Caco-2 (cell line): ENCODE data around the gene IRX3.

GRCh38 chr16:51152188-51152841 lies 1.2 kb upstream of the SALL1 start:
- PRO-cap, result no peak
- RRBS, result 91% methylated on average over 21 of the region's 58 CpGs

DNA sequence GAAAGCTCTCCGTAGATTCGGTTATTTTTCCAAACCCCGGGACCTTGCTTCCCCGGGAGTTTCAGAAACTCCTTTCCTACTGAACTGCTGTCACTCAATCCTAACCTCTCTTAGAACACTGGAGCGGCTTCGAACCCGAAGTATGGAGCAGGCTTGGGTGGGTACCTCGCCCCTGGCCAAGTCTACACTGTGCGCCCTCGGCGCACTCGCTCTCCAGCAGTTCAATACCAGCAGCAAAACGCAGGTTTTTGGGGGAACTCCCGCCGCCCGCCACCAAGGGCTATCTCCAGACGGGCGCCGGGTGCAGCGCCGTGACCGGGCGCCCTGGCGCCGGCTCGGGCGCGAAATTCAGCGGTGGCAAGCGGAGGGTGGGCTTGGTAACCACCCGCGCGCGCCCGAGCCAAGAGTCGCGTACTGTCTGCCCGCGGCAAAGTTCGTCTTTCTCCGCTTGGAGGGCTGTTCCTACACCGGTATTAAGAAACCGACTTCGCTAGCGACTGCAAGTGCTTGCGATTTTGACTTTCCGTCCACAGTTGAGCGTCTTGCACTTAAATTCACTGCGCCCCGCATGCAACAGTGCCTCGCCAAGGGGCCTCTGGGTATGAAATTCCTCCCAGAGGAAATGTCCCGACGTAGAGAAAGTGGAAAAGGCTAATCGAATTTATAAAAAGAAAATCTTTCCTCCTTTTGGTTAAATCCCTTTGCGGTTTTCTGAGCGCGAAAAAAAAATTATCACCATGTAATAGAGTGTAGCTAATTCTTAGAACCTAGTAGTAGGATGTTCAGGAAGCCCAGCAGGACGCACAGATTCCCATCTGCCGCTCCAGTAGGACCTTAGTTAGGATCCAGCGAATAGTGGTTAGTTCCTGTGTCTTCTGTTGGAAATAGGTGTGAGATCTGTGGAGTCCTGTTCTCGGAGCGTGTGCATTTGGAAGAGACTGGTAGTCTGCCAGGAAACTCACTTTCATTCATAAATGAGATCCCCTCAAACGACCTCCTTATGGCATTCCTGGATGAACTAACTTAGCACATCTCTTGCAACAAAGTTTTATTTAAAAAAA lies 5.0 kb upstream of the SALL1 start:
- PRO-cap, result no peak
- RRBS, result no CpG with 5 or more reads among the region's 63 CpGs

DNA sequence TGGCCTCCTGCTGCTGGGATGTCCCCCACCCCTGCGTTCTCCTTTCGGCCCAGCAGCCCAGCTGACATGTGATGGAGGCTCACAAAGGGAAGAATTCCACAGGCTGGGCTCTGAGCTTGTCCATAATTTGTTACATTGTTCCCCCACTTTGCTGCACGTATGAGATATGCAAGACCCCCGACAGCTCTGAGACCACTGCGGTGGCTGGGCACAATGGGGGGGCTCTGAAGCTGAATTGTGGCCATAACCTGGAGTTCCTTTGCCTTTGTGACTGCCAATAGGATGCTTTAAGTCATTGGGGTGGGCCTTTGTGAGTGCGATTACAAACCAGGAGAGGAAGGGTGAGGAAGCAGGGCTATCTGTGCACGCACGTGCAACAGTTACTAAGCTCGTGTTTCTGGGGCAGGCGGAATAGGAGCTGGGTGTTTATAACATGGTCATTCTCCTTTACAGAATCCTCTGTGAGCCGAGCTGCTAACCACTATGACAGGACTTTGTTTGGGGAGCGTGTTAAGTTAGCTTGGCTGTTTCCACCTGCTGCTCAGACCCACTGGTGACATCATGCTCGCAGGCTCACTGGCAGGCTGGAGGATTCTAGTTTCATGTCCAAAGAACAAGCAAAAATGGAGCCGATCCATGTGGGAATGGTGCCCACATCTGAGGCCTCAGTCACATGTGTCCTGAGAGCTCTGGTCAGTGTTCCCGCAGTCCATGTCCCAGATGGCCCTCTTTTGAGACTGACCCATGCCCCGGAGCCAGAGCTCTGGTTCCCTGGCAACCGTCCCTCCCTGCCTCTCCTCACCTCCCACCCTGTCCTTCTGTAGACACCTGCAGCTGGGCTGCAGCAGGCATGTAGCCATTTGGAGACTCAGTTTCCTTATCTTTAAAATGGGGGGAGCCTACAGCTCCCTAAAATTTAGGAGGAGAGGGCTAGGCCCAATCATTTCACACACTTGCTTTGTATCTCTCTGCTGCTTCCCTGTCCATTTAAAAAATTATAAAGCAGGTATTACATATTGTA lies 208.4 kb upstream of the SALL1 start:
- PRO-cap, result no peak
- RRBS, result no CpG with 5 or more reads among the region's 17 CpGs

- PRO-cap, result no peak
- RRBS, result no CpG with 5 or more reads among the region's 10 CpGs
Measured at GRCh38 chr16:51591806-51592471, 440.9 kb upstream of the SALL1 start.

- PRO-cap, result no peak
- RRBS, result no CpG with 5 or more reads among the region's 2 CpGs
Measured at GRCh38 chr16:52256351-52256826, 290.6 kb downstream of the TOX3 start.

GRCh38 chr16:52557210-52557913 lies 10.4 kb upstream of the TOX3 start:
- PRO-cap, result unidirectional peak, minus-strand start at chr16:52557372; unidirectional peak, minus-strand start at chr16:52557402
- RRBS, result no CpG with 5 or more reads among the region's 8 CpGs

GRCh38 chr16:52561861-52562475 lies 15.0 kb upstream of the TOX3 start:
- PRO-cap, result no peak
- RRBS, result no CpG with 5 or more reads among the region's 3 CpGs

DNA sequence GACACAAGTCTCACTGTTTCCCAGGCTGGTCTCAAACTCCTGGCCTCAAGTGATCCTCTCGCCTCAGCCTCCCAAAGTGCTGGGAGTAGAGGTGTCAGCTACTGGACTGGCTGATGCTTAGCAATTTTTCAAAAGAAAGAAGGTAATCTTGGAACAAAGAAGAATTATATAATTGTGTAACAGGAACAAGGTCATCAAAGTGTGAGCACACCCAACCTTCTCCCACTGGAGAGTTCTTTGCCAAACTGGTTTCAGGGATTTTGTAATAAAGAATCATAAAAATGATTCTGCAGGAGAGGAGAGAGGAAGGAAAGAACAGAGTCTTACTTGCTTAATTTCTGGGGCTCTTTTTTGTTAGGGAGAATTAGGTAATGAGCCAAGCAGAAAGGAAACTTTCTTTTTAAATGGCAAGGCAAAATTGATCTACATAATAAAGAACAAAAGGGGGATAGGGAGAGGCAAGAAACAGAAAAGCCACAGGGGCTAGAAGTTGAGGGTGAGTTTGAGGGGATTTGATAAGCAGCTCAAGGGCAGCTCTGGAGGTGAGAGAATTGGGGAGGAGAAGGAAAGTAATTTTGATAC lies 21.3 kb downstream of the CHD9NB start:
- PRO-cap, result no peak
- RRBS, result no CpG with 5 or more reads among the region's 1 CpG

GRCh38 chr16:53061542-53062384 lies 7.0 kb downstream of the CHD9 start:
- PRO-cap, result no peak
- RRBS, result no CpG with 5 or more reads among the region's 7 CpGs

DNA sequence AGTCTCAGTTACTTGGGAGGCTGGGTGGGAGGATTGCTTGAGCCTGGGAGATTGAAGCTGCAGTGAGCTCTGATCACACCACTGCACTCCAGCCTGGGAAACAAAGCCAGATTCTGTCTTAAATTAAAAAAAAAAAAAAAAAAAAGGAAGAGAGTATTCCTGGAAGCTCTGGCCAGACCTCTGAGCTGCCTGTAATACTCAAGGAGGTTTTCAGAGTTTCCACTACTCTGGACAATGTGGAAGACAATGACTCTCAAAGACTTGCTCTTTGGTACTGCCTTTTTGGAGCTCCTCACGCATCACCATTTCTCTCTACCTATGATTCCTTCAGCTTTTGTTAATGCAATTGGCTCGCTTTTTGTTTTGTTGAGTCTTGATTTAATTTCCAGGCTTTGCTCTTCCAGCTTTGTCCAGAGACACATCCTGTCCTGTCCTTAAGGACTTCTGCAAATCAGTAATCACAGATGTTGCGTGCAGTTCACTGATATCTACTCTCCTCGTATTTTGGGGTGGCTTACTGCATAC lies 10.8 kb downstream of the CHD9 start:
- PRO-cap, result no peak
- RRBS, result no CpG with 5 or more reads among the region's 4 CpGs

- PRO-cap, result no peak
- RRBS, result no CpG with 5 or more reads among the region's 11 CpGs
Measured at GRCh38 chr16:53071606-53072642, 17.1 kb downstream of the CHD9 start.

DNA sequence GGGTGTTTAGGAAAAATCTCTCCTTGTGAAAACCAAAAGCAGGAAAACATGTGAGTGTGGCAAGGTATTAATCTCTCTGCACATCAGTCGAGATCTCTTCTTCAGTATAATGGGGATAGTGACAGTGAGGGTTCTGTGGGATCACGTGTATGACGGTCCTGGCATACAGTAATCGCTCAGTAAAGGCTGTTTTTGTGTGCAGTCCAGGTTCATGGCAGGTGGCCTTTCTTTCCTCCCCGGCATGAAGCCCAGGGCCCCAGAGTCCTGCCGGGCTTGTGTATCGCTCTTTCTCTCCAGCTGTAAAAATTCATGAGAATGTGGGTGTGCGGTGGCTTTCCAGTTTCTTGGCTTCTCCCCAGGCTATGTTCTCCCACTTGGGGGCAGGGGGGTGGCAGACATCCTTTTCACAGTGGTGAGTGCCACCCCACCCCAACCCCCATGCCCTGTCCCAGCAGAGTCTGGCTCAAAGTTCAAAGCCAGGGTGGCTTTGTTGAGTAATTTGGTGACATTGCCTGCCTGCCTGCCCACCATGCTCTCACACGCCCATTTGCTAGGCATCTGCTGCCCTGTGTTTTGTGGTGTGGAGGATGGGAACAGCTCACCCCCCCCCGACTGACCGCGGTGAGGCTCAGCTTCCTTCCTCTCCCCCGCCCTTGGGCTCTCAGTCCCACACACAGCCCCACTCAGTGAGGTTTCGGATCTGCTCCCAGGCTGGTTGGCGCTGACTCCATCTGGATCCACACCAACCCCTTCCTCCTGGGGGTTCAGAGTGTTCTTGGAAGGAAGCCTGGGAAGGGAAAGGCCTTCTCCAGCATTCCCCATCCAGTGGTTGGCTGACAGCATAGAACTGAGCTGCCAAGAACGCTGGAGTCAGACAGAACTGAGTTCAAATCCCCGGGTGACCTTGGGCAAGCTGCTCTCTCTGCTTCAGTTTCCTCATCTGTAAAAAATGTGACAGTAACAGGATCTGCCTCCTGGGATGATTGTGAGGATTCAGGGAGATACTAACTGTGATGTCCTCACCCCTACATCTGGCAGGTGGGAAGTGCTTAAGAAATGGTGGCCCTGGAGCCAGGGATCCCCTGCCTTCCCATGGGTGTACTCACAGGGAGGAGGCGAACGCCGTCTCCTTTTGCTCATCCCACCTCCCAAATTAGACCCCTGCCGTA lies 36.0 kb downstream of the CHD9 start:
- PRO-cap, result no peak
- RRBS, result no CpG with 5 or more reads among the region's 21 CpGs

DNA sequence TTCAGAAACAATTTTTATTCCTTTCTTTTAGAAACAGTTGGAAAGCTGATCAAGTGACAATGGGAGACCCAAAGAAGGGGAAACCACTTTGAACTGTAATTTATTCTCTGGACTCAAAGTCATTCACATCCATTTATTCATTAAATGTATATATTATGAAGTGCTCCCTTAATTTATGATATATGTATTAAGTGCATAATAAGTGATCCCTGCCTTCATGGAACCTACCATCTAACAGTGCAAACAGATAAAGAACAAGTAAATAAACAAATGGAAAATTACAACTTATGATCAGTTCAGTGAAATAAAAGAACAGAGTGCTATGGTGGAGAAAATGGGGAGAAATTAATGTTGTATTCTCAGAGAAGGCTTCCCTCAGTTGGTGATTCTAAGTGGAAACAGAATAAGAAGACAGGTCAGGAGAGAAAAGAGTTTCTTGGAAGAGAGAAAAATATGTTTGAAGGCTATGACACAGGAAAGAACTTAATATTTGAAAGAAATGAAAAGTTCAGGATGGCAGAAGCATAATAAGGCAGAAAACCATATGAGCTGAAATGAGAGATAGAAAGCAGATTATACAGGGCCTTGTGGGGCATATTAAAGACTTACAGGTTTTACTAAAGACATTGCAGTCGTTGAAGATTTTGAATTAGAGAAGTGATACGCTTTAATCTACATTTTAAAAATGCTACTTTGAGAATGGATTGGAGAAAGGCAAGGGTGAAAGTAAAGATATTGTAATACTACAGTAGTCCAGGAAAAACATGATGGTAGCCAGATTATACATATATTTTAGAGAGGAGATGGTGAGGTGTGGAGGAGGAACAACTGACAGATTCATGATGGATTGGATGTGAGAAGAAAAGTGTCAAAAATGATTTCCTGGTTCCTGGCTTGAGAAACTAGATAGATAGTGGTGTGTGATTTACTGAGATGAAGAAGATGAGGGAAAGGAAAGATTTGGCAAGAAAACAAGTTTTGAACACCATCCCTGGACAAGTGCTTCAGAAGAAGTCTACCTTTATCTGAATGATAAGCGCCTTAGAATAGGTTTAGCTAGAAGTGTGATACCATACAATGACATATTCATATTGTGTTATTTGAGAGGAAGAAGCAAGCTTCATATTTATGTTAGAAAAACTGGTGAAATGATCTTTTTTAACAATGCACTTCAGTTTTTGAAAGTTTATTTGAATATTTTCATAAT lies 80.3 kb downstream of the CHD9 start:
- PRO-cap, result no peak
- RRBS, result no CpG with 5 or more reads among the region's 3 CpGs

DNA sequence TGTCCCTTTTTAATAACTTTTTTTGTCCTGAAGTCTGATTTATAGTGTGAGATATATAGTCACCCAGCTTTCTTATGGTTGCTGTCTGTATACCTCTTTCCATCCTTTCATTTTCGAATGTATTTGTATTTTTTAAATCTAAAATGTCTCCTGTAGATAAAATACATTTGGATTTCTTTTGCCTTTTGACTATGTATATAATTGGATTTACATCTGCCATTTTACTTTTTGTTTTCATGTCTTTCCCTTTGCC lies 26.4 kb downstream of the AKTIP start:
- PRO-cap, result no peak
- RRBS, result no CpG with 5 or more reads among the region's 1 CpG

DNA sequence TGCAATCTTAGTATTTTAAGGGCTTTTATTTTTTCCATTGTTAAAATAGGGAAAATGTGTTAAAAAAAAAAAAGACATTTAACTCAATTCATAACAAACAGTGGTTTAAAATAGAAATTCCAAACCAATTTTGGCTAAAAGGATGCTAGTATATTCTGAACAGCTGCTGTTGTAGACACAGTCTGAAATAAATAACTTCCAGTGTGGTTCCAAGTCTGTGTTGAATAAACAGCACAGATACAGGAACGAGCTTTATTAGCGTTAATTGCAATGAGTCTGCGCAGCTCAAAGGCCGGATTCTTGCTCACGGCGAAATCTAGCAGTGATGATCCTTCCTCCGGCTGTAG lies 46.8 kb upstream of the AKTIP start:
- PRO-cap, result no peak
- RRBS, result 2% methylated on average over 3 of the region's 7 CpGs

DNA sequence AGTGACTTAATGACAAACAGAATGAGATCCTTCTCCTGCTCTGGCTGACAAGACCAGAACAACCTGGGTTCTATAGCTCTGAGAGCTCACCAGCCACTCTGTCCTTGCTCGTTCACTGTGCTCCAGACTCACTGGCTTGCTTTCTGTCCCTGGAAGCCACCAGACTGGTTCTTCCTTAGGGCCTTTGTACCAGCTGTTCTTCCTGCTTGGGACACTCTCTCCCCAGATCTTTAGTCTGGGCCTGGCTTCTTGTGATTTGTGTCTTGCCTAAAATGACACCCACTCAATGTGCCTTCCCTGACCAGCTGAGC lies 76.1 kb downstream of the FTO start:
- PRO-cap, result no peak
- RRBS, result no CpG with 5 or more reads among the region's 1 CpG

DNA sequence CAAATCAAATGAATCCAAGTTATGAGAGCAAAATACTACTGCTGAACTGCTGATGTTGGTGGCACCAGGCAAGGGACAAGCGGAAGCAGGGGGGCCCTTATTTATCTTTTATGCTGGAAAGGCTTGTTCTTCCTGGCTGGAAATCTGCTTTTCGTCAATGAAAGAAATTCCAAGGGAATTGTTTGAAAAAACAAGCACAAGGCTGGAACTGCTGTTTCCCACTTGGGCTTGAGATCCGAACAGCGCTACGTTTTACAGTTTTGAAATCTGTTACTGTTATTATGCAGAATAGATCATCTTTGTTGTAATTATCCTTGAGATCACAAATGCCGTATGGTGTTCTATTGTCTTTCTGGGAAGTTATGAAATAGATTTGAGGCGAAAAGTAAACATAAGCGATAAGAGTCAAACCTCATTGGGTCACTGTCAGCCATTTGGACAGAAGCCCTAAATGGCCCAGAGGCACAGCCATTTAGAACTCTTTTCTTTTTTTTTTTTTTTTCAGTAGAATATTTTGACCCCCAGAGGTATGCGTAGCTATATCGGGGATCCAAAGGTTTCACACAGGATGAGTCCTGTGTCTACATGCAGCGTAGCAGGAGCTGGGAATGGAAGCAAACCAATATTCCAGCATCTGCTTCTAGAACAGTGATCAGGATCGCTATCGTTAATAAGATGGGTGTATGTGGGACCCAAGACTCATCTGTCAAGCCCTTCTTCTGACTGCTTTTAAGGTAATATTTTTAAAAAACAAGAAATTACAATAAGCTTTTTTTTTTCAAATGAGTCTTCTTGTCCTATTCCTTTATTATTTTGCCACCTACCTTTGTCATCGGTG lies 223.2 kb downstream of the IRX3 start:
- PRO-cap, result no peak
- RRBS, result no CpG with 5 or more reads among the region's 14 CpGs

- PRO-cap, result no peak
- RRBS, result no CpG with 5 or more reads among the region's 3 CpGs
Measured at GRCh38 chr16:54265480-54265612, 21.2 kb downstream of the IRX3 start.

- PRO-cap, result bidirectional peak, plus-strand start at chr16:54286393, minus-strand start at chr16:54286205; bidirectional peak, plus-strand start at chr16:54287101, minus-strand start at chr16:54286724
- RRBS, result 2% methylated on average over 30 of the region's 89 CpGs
Measured at GRCh38 chr16:54285954-54286856, at the start of gene IRX3. IRX3 (minus strand) TSS chr16:54286787.

DNA sequence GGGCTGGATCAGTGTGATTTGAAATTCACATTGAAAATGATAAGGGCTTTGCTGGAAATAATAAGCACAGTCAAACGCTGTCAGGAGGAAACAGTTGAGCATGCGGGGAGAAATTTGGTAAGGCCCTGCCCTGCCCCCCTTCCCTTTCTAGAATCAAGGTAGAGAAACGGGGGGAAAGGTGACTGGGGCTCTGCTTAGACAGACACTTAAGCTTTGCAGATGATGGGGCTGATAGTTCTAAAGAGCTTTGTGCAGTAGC lies 74.3 kb upstream of the IRX3 start:
- PRO-cap, result no peak
- RRBS, result no CpG with 5 or more reads among the region's 3 CpGs